A375 (cell line): ENCODE data around the genes HMGXB4 and MCM5.

DNA sequence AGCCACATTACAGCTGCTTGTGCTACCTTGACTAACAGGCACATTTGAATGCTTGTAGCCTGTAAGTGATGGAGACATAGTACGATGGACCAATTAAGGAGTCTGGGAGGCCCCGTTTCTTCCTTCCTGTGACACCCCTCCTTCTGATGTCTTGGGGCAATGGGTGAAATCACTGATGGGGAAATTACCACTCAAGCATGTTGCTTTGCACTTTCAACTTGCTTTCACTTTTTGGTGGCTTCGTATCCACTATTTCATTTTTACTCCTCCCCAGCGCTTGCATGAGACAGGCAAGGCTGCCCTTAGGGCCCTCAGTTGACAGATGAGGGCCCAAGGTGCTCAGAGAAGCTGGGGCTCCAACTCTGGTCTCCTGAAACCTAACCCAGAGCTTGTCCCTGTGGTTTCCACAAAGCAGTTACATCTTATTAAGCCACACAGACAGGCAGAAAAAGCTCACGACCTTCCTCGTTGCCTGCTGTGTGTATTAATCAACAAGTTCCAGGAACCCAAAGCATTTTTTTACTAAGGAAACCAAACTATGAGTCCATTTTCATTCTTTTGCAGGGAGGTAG is 267.5 kb upstream of the SYN3 start:
- RAMPAGE, long total RNA = no peak

GRCh38 chr22:33335641-33336313 is 277.6 kb upstream of the SYN3 start:
- RAMPAGE, long total RNA = no peak

DNA sequence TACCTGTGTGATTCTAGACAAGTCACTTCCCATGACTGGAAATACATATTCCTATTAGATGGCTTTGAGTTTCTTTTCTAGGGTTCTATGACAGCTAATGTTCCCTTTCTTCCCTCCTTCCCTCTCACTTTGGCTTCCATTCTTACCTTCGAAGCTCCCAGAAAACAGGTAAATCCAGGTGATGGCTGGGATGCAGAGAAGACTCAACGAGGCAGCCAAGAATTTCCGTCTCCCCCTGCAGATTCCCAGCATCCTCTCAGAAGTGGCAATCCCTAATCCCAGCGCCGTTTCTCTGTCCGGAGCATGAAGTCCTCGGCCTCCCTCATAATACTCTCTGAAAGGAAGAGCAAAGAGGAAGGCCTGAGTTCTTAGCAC is 159.1 kb downstream of the LARGE1 start:
- RAMPAGE, long total RNA = no peak

GRCh38 chr22:33897349-33897727 is 22.9 kb downstream of the LARGE1 start:
- RAMPAGE, long total RNA = no peak

DNA sequence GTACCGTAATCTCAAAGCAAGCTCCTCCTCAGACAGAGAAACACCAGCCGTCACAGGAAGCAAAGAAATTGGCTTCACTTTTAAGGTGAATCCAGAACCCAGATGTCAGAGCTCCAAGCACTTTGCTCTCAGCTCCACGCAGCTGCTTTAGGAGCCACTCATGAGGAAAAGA is 11.6 kb downstream of the LARGE1 start:
- RAMPAGE, long total RNA = no peak

GRCh38 chr22:35230942-35231540 is 26.3 kb upstream of the HMGXB4 start:
- RAMPAGE, long total RNA = no peak

DNA sequence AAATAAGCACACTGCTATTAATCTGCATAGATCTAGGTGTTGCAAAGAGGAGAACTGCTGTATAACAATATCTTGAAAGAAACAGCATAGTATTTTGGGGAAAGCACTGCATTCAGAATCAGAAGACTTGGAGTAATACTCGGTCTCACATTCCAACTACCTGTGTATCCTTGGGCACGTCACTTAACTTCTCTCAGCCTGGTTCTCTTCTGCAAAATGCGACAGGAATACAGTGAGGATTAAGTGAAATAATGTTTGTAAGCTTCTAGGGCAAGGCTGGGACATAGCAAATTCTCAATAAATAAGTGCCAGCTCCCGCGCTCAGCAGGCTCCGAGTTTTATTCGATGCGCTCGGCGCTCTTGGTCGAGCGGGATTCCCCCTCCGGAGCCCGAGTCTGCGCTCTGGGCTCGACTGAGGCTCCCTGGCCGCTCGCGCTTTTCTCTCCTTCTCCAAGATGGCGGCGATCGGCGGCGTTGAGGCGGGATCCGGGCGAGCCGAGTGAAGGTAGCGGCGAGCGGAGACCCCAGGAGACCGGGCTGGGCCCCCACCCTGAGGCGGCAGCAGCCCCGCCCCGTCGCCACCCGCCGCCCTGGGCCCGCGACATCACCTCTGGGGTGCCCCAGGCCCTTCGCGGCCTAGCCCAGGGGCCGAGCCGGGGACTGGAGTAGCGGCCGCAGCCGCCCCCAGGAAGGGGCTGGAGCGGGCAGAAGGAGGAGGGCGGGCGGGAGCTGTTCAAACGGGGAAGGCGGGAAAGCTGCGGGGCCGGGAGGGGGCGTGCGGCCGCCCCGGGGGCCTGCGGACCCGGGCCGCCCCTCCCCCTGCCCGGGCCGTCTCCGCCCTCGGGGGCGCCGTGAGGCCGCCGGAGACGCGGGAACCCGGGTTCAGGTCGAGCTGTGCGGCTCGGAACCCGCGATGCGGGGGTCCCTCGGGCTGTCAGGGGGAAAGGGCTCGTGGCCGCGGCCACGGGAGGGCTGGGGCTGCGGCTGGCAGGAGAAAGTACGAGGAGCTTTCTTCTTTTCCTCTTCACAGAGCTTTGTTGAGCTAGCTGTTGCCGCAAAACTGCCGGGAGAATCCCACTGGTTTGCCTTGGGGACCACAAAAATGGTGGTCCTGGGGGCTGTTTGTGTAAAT is at the start of gene HMGXB4:
Gene HMGXB4 (plus strand): TSS at position 441 of the 1,132 bp plus-strand sequence.
- RAMPAGE, long total RNA = no peak

- RAMPAGE, long total RNA = no peak
Measured at GRCh38 chr22:35267870-35268270, 10.6 kb downstream of the HMGXB4 start.

GRCh38 chr22:35355777-35356145 is 25.1 kb upstream of the HMOX1 start:
- RAMPAGE, long total RNA = no peak

- RAMPAGE, long total RNA = start-site peak on the plus strand at chr22:35400138-35400158, 35 and 88 reads in 2 replicates
Measured at GRCh38 chr22:35399759-35400355, at the start of gene MCM5. Gene MCM5 (plus strand): TSS chr22:35400140.

- RAMPAGE, long total RNA = no peak
Measured at GRCh38 chr22:35445937-35446965, 46.3 kb downstream of the MCM5 start.

DNA sequence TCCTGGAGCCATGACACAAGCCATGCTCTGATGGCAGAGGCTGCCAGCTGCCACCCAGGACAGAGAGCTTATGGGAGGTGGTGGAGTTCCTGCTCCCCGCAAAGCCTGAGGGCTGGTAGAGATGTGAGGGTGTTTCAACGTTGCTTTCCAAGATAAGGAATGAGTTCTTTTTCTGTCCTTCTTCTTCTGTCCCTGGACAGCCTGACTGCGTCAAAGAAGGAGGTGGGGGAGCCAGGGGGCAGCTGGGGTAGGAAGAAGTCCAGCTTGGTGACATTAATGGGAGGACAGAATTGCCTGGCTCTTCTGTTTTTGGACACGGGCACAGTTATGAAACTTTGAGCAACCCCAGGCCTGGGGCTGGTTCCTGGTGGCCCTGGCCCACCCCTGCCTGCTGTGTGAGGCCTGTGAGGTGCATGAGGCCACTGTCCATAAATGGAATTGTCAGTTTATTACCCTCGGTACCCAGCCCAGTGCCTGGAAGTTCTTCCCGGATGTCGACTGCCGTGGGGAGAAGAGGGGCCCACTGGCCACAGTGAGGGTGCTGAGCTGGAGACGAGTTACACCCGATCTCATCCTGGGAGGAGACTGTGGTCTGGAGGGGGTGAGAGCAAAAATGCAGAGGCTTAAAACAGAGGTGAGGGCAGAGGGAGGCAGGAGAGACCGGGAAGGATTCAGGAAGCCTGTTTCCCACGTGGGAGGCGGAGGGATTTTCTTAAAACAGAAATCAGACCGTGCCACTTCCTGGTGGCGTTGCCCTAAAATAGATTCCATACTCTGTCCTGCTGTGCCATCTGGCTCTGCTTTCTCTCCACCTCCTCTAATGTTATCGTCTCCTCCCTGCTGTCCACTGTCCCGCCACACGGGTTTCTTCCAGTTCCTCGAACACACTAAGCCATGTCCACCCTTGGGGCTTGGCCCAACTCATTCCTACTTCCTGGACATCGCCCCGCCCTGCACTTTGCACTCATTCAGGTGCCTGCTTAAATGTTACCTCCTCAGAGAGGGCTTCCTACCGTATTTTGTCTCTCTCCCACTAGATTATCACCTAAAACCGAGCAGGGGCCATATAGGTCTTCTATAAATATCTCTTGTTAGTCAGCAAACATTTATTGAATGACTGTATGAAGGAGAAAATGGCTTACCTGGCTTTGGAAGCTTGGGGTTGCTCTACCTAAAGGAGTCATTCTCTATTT is 59.7 kb upstream of the RASD2 start:
- RAMPAGE, long total RNA = no peak

GRCh38 chr22:35836234-35836785 is 118.6 kb downstream of the APOL5 start:
- RAMPAGE, long total RNA = no peak

DNA sequence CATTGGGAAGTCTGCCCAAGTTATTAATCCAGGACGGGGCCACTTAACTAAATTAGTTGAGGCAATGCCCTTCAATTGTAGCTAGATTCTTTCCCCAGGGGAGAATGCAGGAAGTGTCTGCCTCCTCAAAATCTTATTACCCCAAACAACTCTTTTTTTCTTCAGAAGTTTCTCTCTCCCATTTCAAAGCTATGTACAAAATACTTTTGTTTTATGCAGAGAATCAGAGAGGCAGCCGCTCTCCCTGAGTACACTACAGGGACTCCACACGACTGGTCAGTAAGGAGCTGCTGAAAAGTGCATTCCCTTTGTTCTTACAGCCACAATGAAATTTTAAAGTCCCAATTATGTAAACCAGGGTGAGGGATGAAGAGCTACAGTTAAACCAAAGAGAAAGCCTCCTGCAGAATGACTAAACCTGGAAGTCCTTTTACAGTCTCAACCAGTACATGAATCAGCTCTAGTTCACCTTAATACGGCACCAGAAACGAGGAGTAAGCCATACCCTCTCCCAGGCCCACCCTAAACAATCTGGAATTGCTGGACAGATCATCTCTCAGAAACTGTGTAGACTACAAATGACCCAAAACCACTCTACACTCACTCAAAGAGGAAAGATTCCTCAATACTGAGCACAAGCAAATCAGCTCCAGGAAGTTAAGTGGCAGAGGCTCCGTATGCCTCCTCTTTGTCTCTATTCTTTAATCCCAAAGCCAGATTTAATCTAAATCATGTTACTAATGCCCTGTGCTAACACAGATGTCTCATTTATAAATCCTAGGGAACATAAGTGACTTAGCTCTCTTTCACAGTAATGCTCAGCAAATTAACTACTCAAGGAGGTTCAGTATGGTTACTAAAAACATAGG is 113.1 kb downstream of the RBFOX2 start:
- RAMPAGE, long total RNA = no peak

GRCh38 chr22:36017389-36017724 is 11.3 kb downstream of the RBFOX2 start:
- RAMPAGE, long total RNA = no peak

DNA sequence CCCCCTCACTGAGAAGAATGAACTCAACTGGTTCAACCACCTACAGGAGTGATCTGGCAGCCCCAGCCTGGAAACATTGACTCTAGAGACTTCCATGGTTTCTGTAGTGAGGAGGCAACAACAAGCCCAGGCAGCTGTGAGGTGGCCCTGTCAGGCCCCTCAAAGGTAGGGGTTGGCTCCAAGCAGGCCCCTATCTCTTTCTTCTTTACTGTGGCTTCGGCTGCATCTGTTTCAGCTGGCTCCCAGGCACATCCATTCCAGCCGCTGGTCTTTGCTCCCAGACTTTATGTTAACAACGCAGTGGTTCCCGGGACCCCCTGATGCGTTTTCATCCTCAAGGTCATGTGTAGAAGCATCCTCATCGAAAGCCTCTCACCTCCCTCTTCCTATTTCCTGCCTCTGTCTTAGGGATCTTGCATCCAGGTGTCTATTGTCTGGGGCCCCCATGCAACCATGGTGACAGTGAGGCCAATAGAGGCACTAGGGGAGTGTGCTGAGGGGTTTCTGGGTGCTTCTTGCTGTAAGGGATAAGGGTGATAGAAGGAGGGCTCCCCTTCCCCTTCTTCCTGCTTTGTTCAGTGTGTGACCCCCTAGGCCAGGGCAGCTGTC is 5.4 kb downstream of the APOL3 start:
- RAMPAGE, long total RNA = no peak

GRCh38 chr22:36196863-36197452 is 4.7 kb downstream of the APOL4 start:
- RAMPAGE, long total RNA = no peak

DNA sequence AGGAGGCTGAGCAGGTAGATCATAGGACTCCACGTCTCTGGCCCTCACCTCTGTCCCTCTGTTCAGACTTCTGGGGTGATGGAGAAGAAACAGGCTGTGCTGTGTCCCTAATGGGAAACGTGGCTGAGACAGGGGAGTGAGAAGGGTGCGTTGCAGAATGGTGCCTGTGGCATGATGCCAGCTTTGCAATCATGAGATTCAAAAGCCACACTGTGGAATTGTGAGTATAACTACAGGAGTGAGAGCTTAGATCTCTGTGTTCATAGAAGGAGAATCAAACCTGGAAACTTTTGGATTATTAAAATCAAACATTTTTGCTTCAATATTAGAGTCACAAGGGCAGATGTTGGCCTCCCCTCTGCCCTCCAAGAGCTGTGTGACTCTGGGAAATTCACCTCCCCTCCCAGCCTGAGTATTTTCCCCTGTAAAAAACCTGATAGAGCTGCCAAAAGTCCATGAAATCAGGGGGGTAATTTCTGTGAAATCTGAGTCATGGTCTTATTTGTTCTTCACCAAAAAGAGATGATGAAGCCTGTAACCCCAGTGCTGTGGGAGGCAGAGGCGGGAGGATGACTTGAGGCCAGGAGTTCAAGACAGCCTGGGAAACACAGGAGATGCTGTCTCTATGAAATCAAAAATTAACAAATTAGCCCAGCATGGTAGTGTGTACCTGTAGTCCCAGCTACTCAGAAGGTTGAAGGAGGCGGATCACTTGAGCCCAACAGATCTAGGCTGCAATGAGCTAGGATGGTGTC is 1.0 kb downstream of the APOL1 start:
- RAMPAGE, long total RNA = no peak

DNA sequence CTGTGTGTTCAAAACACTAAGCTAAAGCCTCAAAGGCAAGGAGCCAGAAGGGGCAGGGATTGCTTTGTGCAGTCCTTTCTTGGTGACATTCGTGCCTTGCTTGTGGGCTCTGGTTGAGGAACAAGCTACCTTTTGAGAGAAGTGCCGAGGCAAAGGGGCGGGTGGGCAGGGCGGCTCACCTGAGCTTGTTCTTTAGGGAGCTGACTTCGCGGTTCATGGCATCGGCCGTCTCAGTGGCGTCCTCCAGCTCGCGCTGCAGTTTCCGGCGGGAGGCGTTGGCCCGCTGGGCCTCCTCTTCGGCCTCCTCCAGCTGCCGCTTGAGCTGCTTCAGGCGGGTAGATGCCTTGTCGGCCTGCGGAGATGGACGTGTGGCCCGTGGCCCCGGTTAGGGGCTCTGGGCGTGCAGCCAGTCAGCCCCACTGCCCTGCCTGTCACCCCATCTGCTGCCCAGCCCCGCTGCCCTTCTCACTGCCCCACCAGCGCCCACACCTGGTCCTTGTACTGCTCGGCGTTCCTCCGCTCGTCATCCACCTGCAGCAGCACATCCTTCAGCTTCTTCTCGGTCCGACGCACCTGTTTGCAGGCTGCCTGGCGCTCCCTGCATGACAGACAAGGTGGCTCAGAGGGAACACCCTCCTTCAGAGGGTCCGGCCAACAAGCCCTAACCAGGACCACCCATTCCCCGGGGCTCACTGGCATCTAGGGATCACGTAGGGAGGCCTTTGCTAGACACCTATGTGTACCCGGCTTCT is 31.2 kb downstream of the APOL1 start:
- RAMPAGE, long total RNA = no peak

DNA sequence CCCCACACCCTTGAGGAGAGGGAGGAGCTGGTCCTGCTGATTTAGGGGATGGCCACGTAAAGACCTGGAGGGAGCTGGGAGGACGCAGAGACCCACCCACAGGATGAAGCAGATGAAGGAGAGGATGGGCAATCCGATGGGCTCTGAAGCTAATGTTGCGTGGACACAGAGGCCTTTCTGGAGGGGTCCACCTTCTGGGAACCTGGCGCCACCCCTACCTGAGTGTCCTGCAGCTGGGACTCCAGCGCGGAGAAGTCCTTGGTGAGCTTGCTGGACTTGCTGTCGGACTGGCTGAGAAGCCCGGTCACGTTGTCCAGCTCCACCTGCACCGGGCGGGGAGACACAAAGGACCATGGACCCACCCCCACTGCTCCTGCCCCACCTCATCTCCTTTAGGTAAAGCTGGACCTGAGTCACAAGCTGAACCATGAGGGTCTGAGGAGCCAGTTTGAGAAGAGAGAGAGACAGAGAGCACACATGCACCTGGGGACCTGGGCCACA is 40.7 kb downstream of the APOL1 start:
- RAMPAGE, long total RNA = no peak